Measurements from ENCODE around the genes RPL41 and ZBTB39.

- PRO-cap, result no peak
- RAMPAGE, long total RNA, result no peak
Observed at GRCh38 chr12:56082527-56083580, 2.9 kb downstream of the ERBB3 start.

DNA sequence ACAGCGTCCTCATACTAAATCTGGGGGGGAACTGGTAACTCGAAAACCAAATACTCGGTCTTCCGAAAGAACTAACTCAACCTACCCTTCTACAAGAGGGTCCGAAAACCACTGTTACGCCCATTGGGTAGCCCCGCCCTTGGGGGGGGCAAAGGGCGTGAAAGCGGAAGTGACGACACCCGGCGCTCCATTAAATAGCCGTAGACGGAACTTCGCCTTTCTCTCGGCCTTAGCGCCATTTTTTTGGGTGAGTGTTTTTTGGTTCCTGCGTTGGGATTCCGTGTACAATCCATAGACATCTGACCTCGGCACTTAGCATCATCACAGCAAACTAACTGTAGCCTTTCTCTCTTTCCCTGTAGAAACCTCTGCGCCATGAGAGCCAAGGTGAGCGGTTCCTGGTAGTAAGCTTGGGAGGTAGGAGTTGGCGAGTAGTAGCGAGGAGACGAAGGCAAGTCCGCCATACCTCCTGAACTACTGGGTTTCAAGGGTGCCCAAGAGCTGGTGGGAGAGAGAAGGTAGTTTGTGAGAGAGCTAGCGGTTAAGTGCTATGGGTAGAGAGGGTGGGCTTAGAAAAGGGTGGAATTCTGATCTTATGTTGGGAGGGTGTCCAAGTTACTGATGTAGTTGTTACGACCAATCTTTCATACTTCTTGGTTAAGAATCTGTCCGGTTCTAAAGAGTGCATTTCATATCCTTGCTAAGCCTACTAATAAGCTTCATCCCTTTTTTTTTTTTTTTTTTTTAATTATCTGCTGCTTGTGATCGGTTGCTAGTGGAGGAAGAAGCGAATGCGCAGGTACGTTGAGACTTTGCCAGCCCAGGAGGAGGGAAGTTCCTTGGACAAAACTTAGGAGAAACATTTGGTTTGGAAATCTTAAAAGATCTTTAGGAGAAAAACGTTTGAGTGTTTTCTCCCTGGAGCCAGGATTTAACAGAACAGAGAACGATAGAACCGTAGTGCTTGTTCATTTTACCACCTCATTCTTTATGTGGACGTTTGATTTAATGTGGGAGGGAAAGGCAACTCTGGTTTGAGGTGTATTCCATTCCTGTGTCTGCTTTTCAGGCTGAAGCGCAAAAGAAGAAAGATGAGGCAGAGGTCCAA, at the start of gene RPL41:
Gene RPL41, plus strand, starts transcription at position 221 of the 1,108 bp plus-strand sequence.
- PRO-cap, result bidirectional peak, plus-strand start at position 221 of the sequence, minus-strand start at position 115 of the sequence
- RAMPAGE, long total RNA, result start-site peak on the plus strand centred at position 258 of the sequence, 82 bp wide, 16,614 and 2,275 reads in 2 replicates

DNA sequence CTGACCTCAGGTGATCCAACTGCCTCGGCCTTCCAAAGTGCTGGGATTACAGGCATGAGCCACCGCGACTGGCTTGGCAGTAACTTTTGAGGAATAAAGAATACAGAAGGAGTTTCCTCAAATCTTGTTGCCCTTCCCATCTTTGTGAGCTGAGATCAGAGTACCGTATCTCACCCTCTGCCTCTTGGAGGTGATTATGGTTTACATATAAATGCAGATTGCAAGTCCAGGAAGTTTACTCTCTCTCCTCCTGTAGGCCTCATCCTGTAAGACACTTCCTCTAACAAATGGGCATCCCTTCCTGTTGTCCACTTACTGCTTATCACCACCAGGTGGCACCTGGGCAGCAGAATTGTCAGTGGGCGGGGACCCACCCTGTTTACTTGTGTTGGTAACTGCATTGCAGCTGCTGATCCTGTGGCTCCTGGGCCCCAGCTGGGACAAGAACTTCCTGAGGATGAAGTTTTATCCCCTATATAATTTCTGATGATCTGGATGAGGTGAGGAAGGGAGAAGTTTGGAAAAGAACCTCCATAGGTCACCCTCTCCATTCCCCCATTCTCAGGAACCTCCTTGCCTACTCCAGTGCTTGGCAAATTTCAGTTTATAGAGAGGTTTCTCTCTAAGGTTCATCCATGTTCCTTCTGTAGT, 1.9 kb upstream of the ESYT1 start:
- PRO-cap, result bidirectional peak, plus-strand start at position 400 of the sequence, minus-strand start at position 181 of the sequence
- RAMPAGE, long total RNA, result no peak

- PRO-cap, result bidirectional peak, plus-strand start at chr12:56129274, minus-strand start at chr12:56129264; bidirectional peak, plus-strand start at chr12:56129425, minus-strand start at chr12:56129389; bidirectional peak, plus-strand start at chr12:56129473, minus-strand start at chr12:56129461
- RAMPAGE, long total RNA, result no peak
Observed at GRCh38 chr12:56129082-56129791, 1.2 kb downstream of the ESYT1 start.

DNA sequence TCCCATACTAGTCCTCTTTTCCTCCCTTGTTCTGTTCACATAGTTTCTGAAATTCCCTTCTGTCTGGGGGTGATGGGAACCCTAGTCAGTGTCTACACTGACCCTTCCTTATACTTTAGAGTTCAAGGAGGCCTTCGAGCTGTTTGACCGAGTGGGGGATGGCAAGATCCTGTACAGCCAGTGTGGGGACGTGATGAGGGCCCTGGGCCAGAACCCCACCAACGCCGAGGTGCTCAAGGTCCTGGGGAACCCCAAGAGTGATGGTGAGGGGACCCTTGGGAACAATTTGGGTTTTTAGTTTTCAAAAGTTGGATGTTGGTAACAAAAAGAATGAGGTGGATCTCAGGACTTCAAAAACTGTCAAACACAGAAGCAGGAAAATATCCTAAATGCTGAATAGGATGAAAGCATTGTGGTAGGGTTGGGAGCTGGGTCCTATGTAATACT, 2.6 kb downstream of the MYL6B start:
- PRO-cap, result no peak
- RAMPAGE, long total RNA, result no peak

DNA sequence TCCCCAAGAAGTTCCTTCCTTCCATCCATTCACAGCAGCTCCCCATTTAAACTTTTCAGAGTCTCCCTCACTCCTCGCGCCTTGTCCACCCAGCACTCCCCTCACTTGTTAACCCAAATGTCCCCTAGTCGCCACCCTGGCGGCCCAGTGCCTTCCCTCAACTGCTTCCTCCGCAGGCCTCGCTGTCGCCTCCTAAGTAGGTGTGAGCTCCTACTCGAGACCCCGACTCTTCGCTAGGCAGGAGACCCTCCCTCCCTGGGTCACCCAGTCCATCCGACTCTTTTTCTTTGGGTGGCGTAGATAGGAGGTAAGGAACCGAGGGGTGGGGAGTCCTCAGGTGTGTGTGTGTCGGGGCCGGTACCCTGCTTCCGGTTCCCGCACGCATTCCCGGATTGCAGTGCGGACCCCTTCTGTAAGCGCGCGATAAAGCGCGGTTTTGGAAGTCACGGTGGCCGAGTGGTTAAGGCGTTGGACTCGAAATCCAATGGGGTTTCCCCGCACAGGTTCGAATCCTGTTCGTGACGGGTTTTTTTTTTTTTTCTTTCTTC, 713 bp upstream of the SMARCC2 start:
- PRO-cap, result bidirectional peak, plus-strand start at position 439 of the sequence, minus-strand start at position 374 of the sequence
- RAMPAGE, long total RNA, result start-site peak on the minus strand centred at position 361 of the sequence, 108 bp wide, 98 and 13 reads in 2 replicates

- PRO-cap, result no peak
- RAMPAGE, long total RNA, result no peak
Observed at GRCh38 chr12:56229701-56229993, 204 bp upstream of the SLC39A5 start.

DNA sequence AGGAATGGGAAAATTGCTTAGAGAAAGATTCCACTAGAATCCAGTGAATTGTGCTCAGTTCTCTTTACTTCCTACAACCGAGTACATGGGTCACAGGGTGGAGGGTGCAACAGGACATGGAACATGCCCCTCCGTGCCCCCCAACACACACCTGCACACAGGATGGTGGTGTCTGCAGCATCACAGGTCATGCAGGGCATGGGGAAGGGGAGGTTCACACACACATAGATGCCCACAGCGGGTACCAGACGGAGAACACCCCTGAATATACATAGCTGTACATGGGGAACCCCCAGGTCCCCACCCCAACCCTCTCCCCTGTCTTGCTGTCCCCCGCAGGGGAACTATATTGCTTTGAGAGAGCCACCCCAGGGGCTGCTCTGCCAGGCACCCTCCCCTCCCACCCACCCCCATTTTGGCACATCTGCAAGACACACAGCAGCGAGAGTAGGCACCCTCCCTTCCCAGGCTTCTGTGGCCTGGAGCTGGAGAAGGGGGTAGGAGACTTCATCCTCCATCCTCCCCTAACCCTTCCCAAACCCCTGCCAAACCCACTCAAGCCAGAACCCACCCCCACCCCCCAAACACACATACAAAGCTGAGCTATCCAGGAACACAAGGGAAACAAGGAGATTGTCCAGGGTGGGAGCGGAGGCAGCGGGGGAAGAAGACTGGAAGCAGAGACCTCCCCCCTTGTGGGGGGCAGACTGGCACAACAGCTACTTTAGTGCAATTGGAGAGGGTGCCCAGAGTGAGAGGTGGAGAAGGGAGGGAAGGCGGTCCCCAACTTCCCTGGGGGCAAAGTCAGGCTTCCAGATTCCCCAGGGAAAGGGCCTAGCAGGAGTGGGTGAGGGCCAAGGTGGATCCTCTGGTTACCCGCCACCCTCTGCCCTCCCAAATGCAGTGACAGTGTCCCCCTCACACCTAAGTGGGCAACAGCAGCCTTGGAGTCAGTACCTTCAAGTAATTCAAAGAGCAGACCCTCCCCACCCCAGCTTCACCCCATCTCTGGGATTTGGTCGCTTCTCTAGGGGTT, 8.6 kb downstream of the SLC39A5 start:
- PRO-cap, result no peak
- RAMPAGE, long total RNA, result no peak

DNA sequence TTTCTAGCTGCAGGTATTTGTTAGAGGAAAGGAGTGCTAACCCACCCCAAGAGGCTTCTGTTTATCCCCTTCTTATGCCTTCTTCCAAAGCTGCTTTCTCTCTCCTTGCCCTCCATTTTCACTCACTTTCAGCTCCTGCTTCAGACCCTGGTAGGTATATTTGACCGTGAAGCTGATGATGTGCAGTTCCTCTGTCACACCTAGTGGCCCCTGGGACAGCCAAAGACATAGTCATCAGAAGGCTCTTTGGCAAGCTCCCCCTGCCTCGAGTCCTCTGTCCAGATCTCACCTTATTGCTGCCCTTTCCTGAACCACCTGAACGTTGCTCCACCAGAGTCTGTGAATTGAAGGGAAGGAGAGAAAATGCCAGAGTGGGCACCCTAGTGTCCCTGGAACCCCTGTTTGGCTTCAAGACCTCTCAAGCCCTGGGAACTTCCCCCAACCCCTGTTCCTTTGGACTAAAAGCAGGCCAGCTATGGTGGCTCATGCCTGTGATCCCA, 10.6 kb downstream of the STAT2 start:
- PRO-cap, result no peak
- RAMPAGE, long total RNA, result no peak

- PRO-cap, result no peak
- RAMPAGE, long total RNA, result no peak
Observed at GRCh38 chr12:56358711-56359428, 1.0 kb downstream of the STAT2 start.

DNA sequence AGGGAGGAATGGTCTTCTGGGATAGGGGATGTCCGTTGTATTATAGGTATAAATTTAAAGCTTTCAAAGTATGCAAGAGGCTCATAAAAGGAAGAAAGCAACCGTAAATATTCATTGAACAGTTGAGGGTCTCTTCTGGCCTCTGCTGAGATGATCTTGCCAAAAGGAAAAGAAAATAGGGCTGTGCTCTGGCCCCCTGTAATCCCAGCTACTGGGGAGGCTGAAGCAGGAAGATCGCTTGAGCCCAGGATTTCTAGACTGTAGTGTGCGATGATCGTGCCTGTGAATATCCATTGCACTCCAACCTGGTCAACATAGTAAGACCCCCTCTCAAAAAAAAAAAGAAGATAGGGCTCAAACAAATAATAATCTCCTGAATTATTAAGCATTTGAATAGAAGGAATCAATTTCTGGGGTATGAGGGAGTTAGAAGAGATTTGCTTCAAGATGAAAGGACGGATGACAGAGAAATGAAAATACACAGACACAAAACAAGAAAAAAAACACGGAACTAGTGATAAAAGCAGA, 548 bp upstream of the TIMELESS start:
- PRO-cap, result no peak
- RAMPAGE, long total RNA, result no peak

GRCh38 chr12:56644733-56645182, 1.0 kb downstream of the ATP5F1B start:
- PRO-cap, result no peak
- RAMPAGE, long total RNA, result no peak

DNA sequence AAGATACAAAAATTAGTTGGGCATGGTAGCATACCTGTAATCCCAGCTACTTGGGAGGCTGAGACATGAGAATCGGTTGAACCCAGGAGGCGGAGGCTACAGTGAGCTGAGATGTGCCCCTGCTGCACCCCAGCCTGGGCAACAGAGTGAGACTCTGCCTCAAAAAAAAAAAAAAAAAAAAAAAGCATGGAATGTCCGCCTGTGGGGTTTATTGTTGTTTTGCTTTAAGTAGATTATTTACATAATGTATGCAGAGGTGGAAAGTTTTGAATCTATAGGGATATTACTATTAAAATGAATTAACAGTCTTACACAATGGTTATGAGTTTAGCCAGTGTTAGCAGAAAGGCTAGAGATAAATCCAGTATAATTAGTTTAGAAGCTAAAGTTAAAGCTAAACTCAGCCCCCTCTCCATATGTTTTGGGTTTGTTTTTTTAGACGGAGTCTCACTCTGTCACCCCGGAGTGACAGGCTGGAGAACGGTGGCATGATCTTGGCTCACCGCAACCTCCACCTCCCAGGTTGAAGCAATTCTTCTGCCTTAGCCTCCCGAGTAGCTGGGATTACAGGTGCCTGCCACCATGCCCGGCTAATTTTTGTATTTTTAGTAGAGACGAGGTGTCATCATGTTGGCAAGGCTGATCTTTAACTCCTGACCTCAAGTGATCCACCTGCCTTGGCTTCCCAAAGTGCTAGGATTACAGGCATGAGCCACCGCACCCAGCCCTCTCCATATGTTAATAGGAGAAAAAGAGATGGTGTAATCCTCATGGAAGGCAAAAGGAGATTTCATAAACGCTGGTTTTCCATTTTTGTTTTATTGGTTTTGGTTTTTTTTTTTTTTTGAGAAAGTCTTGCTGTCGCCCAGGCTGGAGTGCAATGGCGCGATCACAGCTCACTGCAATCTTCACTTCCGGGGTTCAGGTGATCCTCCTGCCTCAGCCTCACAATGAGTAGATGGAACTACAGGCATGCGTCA, 8.5 kb downstream of the PTGES3 start:
- PRO-cap, result no peak
- RAMPAGE, long total RNA, result no peak

GRCh38 chr12:56686878-56687712, 989 bp downstream of the PTGES3 start:
- PRO-cap, result bidirectional peak, plus-strand start at chr12:56687572, minus-strand start at chr12:56687582
- RAMPAGE, long total RNA, result no peak

DNA sequence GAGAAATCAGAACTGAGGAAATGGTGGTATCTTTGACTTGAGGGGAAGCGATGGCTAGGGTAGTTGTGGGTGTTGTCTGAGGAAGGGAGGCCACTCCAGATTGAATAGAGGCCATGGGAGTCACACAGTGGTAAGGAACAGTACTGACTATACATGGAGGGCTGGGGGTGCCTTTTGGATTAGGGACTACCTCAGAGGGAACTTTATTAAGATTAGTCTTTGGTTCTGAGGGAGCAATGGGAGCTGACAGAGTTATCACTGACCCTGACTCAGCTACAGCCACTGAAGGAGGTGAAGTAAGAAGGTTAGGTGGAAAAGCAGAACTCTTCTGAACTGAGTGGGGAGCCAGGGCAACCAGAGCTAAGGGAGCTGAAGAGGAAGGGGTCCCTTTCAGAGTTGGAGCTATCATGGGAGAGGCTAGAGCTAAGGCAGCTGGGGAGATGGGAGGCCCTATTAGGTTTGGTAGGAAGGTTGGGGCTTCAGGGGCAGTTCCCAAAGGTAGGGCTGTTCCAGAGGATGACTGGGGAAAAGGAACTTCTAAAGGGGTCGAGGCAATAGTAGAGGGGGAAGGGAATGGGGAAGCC, 4.2 kb downstream of the NACA start:
- PRO-cap, result no peak
- RAMPAGE, long total RNA, result no peak

- PRO-cap, result no peak
- RAMPAGE, long total RNA, result no peak
Observed at GRCh38 chr12:56726046-56726262, 855 bp upstream of the NACA start.

DNA sequence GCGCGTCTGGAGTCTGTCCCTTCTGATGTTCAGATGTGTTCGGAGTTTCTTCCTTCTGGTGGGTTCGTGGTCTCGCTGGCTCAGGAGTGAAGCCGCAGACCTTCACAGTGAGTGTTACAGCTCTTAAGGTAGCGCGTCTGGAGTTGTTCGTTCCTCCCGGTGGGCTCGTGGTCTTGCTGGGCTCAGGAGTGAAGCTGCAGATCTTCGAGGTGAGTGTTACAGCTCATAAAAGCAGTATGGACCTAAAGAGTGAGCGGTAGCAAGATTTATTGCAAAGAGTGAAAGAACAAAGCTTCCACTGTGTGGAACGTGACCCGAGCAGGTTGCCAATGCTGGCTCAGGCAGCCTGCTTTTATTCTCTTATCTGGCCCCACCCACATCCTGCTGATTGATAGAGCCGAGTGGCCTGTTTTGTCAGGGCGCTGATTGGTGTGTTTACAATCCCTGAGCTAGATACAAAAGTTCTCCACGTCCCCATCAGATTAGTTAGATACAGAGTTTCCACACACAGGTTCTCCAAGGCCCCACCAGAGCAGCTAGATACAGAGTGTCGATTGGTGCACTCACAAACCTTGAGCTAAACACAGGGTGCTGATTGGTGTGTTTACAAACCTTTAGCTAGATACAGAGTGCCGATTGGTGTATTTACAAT, 31.9 kb downstream of the HSD17B6 start:
- PRO-cap, result no peak
- RAMPAGE, long total RNA, result no peak

GRCh38 chr12:56931469-56931739, 2.8 kb downstream of the SDR9C7 start:
- PRO-cap, result no peak
- RAMPAGE, long total RNA, result no peak

DNA sequence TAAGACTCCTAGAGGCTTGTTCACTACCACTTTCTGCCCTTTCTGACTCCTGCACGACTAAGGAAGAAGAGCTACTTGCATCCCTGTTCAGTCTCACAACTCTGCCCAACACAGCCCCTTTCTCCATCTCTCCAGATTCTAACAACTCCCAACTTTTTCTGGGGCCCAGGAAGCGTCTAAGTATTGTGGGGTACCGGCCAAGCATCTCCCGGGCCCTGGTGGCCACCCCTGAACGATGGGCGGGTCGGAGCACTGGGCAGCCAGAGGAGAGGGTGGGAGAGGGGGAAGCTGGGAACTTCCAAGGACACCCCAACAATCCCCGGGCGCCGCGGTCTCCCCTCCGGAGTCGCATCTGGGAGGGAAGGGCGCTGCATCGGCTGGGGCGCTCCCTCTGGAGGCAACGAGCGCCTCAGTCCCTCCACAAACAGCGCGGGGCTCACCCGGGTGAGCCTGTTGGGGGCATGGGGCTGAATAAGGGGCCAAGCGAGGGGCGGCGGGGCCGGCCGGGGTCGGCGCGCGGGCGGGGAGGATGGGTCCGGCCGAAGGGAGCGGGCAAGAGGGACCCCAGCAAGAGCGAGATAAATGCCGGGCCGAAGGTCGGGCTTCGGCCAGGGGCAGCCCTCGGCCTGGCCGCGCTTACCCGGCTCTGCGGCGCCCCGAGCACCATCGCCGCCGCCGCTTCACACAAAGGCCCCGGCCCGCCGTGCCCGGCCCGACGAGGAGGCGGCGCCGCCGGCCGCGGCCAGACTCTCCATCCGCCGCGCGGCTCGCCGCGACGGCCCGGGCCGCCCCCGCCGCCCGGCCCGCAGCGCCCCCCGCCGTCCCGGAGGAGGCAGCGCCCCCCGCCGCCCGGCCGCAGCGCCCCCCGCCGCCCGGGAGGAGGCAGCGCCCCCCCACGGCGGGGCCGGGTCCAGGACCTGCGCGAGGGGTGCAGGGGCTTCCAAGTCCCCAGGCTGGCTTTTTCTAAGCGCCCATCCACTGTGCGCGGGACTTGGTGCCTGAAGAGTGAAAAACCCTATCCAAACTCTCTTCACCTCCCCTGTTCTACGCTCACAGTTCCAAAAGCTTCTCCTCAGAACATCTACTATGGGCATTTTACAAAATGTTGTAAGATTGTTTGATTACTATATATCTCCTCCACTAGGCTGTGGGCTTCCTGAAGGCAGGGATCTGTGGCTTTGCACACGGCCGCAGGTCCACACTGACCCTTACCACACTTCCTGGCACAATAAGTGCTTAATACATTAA, at the start of gene ZBTB39:
Gene ZBTB39, minus strand, starts transcription at position 782 of the 1,248 bp plus-strand sequence.
- PRO-cap, result bidirectional peak, plus-strand start at position 263 of the sequence, minus-strand start at position 178 of the sequence; bidirectional peak, plus-strand start at position 343 of the sequence, minus-strand start at position 354 of the sequence; bidirectional peak, plus-strand start at position 904 of the sequence, minus-strand start at position 686 of the sequence
- RAMPAGE, long total RNA, result no peak

GRCh38 chr12:57126971-57128192, 901 bp upstream of the LRP1 start:
- PRO-cap, result bidirectional peak, plus-strand start at chr12:57127451, minus-strand start at chr12:57127320; bidirectional peak, plus-strand start at chr12:57127969, minus-strand start at chr12:57127849; bidirectional peak, plus-strand start at chr12:57128071, minus-strand start at chr12:57128101
- RAMPAGE, long total RNA, result no peak

Data from GM23338 (cell line).